Osteoblast (primary cell): ENCODE results near the genes LMAN2L and FAM178B.

GRCh38 chr2:96142523-96143477 is 2.4 kb downstream of the DUSP2 start:
- CAGE, long polyA plus RNA = no peak
- RRBS = 49% methylated on average over 4 of the region's 22 CpGs

GRCh38 chr2:96143593-96144458 is 1.4 kb downstream of the DUSP2 start:
- CAGE, long polyA plus RNA = no peak
- RRBS = 93% methylated on average over 10 of the region's 26 CpGs

GRCh38 chr2:96253810-96254211 is 12.0 kb downstream of the TMEM127 start:
- CAGE, long polyA plus RNA = no peak
- RRBS = no CpG with 5 or more reads among the region's 9 CpGs

DNA sequence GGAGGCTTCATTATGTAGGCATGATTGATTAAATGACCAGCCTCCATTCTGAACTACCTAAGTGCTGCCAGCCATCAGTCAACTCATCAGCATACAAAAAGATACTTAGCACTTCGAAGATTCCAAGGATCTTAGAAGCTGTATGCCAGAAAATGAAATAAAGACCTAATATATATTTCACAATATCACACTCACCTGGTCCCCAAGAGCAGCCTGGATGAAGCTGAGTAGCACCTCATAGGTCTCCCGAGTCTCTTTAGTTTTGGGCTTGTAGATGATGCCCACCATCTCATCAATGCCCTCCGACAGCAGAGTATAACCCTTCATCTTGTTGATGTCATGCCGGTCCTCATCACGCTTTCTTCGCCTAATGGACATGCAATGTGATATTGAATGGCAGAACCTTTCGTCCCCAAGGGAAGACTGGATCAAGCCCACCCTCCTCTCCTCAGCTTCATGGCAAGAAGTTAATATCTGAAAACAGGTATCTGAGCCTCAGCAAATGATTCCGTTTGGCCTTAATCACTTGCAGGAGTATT is 2.3 kb downstream of the SNRNP200 start:
- CAGE, long polyA plus RNA = no peak
- RRBS = no CpG with 5 or more reads among the region's 8 CpGs

DNA sequence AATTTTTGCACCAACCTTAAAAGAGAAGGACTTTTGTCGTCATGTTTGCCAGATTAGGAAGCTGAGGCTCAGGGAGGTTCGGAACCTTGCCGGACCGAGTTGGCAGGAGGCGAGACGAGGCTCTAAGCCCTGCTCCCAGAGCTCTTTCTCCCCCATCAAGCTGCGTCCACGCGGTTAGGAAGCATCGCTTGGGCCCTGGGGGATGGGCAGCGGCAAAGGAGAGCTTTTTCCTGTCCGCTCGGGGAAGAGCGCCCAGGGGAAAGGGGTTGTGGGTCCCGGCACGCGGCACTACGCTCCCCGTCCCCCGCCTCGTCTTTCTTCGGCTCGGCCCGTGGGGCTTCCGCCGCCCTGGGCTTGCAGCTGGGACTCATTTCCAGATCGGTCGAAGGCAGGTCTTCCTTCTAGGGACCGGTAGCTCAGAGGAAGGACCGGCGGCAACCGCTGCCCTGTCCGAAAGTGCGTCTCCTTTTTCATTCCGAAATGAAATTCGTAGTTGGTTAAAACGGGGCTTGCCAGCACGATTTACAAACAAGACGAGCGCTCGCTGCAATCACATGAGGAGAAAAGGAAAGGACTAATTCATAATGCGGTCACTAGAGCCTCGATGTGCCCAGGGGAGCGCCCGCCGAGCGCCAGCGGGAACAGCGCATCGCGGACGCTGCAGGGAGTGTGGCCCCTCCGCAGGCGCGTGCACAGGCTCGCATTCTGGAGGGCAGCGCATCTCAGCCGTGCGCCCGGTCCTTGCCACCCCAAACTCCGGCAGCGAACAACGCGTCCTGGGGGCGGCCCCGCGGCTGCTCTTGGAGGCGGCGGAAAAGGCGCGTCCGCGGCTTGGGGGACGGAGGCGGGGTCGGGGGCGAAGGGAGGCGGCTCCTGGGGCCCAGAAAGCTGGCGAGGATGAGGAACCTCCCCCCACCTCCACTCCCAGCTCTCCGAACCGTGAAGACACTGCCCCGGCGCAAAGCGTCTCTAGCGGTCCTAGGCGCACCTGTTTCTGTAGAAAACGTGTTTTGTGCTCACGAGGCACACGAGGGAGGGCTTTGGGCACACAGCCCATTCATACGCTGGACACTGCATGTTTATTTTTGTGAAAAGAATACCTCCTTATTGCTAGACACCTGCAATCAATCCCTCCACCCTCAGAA is 3.6 kb upstream of the ITPRIPL1 start:
- CAGE, long polyA plus RNA = no peak
- RRBS = no CpG with 5 or more reads among the region's 90 CpGs

GRCh38 chr2:96352897-96353441 is 17.4 kb downstream of the NCAPH start:
- CAGE, long polyA plus RNA = no peak
- RRBS = no CpG with 5 or more reads among the region's 12 CpGs

- CAGE, long polyA plus RNA = no peak
- RRBS = no CpG with 5 or more reads among the region's 16 CpGs
Measured at GRCh38 chr2:96394254-96394961, 58.8 kb downstream of the NCAPH start.

- CAGE, long polyA plus RNA = no peak
- RRBS = no CpG with 5 or more reads among the region's 7 CpGs
Measured at GRCh38 chr2:96413154-96413765, 77.7 kb downstream of the NCAPH start.

- CAGE, long polyA plus RNA = no peak
- RRBS = no CpG with 5 or more reads among the region's 7 CpGs
Measured at GRCh38 chr2:96593203-96593855, 44.8 kb downstream of the KANSL3 start.

- CAGE, long polyA plus RNA = no peak
- RRBS = no CpG with 5 or more reads among the region's 12 CpGs
Measured at GRCh38 chr2:96608477-96609244, 29.5 kb downstream of the KANSL3 start.

DNA sequence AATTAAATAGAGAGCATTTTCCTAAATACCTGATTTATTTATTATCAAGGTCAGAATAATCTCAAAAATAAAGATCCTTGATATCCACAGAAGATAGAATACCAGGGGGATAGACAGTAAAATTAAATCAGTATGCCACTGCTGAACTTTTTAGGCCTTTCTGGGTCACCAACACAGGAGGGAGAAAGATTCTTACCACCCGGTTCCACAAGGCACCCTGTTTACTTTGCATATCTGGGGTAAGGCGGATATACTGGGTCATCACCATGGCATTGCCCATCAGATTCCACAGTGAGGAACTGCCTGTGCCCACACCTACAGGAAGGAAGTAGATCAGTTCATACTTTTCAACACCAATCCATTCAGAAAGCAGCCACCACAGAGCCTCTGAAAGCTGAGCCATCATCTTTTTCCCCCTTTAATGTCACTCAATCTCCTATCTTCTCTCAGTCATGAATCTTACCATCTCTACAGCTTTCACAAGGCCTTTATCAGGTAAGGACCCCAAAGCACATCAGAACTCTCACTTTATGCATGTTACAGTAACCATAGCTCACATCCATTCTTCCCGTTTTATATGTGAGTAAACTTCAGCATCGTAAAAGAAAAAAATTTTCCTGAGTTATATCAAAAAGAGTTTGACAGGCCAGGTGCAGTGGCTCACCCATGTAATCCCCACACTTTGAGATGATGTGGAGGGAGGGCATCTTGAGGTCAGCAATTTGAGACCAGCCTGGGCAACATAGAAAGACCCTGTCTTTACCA is 1.9 kb downstream of the LMAN2L start:
- CAGE, long polyA plus RNA = no peak
- RRBS = no CpG with 5 or more reads among the region's 4 CpGs

DNA sequence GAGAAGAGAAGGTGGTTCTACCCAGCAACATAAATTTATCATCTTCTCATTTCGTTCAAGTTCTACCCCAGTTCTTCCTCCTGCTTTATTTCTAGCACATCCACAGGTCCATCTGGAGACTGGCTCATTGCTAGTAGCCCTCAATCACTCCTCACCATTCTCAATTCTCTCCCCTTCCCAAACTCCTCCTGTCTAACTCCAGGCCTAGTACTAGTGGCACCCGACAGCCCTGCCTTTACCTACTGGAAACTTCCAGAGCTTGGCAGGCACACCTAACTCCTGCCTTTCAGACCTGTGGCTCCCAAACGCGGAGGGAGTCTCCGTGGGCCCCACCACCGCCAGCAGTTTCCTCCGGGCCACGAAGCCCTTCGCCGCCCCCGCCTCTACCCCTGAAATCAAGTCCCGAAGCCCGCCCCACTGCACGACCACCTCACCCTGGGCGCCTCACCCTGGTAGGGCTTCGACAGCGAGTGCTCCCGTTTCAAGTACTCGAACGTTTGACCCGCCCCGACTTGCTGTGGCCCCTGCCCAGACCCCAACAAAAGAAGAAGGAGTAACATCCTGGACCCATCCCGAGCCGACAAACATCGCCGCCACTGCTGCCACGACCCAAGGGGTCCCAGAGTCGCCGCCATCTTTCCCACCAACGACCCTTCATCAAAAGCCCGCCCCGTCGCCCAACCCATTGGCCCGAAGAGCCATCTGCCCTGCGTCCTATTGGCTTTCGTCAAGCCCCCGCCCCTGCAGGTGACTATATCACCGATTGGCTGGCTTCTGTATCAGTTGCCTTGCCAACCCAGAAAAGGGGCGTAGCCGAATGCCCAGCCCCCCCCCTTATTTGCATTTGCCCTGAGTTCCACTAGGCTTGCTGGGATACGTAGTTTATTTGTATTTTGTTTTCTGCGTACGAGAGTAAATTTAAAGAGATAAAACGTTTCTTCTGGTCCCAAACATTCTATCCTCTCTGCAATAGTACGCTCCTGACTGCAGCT is at the start of gene LMAN2L:
Gene LMAN2L, minus strand, starts transcription at position 659 of the 992 bp plus-strand sequence.
- CAGE, long polyA plus RNA = no peak
- RRBS = no CpG with 5 or more reads among the region's 45 CpGs

DNA sequence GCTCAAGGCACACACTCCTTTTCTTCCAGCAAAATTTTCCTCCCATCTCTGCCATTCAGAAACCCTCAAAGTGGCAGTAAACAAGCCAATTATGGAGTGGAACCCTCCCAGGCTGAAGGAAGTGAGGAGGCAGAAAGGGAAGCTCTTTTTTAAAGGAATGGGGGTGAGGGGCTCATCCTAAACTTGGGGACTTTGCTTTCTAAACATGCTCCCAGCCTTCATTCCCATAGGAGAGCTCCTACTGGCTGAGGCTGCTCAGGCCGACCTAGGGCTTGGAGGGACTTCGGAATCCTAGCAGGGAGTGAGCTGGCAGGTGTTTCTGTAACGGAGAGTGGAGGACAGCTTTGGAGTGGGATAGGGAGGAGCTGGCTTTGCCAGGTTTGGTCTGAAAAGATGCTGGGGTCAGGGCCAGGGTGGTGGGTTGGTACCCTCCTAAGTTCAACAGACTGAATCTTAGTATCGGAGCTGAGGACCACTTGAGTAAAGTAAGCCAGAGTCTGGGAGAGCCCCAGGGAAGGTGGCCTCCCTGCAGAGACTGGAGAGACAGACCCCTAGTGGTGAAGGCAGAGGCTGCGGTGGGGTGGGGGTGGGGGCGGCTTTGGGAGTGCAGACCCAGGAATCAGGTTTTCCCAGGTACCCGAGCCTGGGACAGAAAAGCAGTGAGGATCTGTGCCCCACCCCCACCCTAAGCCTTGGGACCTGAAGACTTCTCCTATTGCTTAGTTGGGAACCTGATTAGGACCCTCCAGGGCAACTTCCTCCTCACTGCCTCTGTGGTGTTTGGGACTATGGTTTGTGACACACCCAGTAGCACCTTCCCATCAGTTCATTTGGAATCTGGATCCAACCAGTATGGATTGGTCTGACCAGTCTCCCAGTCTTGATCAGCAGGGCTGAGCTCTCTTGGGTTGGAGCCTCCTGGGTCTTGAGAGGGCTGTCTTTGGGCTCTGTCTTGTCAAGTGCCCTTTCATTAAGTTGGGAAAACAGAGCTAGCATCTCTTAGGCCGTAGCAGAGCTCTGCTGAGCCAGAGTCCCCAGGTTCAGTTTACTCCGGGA is 2.9 kb downstream of the CNNM4 start:
- CAGE, long polyA plus RNA = no peak
- RRBS = no CpG with 5 or more reads among the region's 9 CpGs

- CAGE, long polyA plus RNA = no peak
- RRBS = 60% methylated on average over 1 of the region's 30 CpGs
Measured at GRCh38 chr2:96832507-96833811, 10.9 kb downstream of the ANKRD23 start.

DNA sequence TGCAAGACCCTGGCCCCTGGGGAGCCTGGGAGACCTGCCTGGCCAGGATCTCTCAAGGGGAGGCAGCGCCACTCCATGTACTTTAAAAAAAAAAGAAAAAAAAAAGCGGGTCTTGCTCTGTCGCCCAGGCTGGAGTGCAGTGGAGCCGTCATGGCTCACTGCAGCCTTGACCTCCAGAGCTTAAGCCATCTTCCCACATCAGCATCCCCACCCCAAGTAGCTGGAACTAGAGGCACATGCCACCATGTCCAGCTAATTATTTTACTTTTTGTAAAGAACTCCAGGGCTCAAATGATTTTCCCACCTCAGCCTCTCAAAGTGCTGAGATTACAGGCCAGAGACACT is 29.6 kb upstream of the SEMA4C start:
- CAGE, long polyA plus RNA = no peak
- RRBS = no CpG with 5 or more reads among the region's 4 CpGs

DNA sequence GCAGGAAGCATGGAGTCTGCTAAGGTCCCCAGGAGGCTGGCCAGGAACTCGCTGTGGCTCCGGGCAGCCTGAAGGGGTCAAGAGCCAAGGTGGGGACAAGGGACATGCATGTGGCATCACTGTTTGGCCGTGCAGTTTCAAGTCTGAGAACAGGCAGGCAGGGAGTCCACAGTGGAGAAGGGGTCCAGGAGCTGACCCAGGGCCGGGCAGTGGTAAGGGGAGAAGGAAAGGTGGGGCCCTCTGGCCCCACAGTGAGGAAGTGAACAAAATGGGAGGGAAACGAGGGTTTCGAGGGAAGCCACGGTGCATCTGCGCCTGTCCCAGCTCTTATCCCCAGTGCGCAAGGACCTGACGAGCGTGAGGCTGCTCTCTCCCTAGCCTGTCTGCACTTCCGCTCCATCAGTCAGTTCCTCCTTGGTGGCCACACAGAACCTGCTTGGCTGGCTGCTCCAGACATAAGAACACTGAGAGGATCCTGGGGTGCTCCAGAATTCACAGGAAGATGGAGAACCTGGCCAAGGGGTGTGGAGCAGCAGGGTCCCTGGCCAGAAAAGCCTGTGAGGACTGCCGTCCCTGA is 43.5 kb upstream of the SEMA4C start:
- CAGE, long polyA plus RNA = no peak
- RRBS = no CpG with 5 or more reads among the region's 13 CpGs

DNA sequence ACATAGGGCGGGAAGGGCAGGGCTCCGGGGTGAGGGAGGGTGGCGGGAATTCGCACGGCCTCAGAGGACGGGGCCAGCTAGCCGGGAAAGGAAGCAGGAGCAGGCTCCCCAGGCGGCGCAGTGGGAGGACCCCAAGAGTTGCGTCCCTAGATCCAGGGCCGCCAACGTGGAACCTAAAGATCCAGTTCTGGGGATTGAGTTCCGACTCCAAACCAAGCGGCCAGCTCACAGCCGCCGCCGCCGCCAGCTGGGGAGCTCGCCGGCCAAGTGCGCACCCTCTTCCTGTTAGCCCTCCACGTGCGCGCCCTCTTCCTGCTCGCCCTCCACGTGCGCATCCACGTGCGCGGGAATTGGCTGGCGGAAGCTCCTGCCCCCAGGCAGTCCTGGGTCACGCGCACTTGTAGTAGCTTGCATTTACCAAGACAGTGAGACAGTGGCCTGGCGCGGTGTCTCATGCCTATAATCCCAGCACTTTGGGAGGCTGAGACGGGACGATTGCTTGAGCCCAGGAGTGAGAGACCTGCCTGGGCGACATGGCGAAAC is at the start of gene FAM178B:
Gene FAM178B, minus strand, starts transcription at position 271 of the 543 bp plus-strand sequence.
- CAGE, long polyA plus RNA = no peak
- RRBS = 82% methylated on average over 6 of the region's 39 CpGs

GRCh38 chr2:97765971-97766531 is 52.7 kb downstream of the ZAP70 start:
- CAGE, long polyA plus RNA = no peak
- RRBS = no CpG with 5 or more reads among the region's 6 CpGs

GRCh38 chr2:97792284-97793016 is 79.1 kb downstream of the ZAP70 start:
- CAGE, long polyA plus RNA = no peak
- RRBS = 96% methylated on average over 4 of the region's 25 CpGs

GRCh38 chr2:97815140-97815497 is 101.7 kb downstream of the ZAP70 start:
- CAGE, long polyA plus RNA = no peak
- RRBS = no CpG with 5 or more reads among the region's 1 CpG